Fallopian tube (tissue), 1 donor: ENCODE measurements around the gene ARSA.

DNA sequence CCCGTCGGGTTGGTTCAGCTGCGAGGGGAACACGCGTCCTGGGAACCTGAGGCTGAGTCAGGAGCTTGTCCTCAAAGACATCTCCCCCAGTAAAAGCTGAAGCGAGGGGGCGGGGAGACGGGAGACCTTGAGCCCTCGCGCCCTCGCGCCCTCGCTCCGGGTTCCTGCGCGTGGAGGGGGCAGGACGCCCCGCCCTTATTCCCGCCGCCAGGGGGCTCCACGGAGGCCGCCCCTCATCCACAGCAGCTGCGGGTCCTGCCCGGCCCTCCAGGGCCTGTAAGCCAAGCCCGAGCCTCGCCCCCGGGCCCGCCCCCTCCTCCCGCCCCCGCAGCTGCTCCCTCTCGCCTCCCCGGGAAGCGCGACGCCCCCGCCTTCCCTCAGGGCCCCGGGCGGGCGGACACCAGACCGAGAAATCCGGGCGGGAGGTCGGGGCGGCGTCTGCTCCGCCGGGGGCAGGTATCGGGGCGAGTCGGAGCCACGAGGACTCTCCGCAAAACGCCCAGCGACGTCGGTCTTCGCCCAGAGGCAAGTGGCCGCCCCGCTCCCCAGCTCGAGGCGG, 22.8 kb downstream of the PIM3 start:
- PRO-cap = no peak

- PRO-cap = no peak
Measured at GRCh38 chr22:49997041-49997507, 15.5 kb downstream of the IL17REL start.

GRCh38 chr22:50006321-50006684, 6.3 kb downstream of the IL17REL start:
- PRO-cap = bidirectional peak, plus-strand start at chr22:50006561, minus-strand start at chr22:50006383

GRCh38 chr22:50111942-50112784, 22.4 kb downstream of the MOV10L1 start:
- PRO-cap = no peak

DNA sequence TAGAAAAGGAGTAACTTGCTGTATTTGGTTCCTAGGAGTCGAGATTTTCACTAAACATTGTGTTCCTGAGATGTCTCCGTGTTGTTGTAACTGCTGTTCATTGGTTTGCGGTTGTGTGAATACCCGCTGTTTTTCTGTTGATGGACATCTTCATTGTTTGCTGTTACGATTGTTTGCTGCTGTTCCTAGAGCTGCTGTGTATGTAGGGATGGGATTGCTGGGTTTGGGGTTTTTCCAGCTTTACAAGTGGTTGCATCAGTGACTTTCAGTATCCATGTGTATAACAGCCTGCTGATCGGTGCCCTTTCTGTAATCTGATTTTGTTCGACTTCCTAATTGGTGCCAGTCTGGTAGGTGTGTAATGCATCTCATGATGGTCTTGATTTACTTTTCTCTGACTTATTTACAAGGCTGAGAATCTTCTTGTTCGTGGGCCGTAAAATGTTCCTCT, 39.6 kb downstream of the MOV10L1 start:
- PRO-cap = no peak

DNA sequence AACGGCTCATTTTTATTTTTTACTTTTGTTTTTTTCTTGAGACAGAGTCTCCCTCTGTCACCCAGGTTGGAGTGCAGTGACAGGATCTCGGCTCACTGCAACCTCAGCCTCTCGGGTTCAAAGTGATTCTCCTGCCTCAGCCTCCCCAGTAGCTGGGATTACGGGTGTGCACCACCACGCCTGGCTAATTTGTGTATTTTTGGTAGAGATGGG, 5.9 kb downstream of the TRABD start:
- PRO-cap = no peak

- PRO-cap = no peak
Measured at GRCh38 chr22:50243844-50244848, 677 bp downstream of the TUBGCP6 start.

GRCh38 chr22:50279444-50279839, 9.3 kb upstream of the MAPK11 start:
- PRO-cap = no peak

DNA sequence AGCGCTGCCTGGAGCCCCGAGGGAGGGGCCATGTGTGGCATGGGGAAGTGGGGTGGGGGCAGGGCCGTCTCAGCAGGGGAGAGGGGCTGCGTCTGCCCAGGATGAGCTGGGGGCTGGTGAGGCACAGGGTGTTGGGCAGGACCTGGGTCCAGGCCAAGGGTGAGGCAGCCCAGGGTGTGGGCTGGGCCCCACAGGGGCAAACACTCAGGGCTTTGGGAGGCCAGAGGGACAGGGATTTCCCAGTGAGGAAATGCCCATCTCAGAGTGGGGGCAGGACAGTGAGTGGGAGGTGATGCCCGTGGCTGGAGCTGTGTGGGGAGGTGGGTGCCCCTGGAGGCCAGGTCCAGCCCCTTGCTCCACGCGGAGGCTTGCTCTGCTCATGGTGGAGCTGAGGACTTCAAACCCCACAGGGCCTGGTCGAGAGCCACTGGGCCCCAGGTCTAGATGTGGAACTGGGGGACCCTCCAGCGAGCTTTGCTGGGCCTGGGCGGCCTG, 5.3 kb downstream of the PLXNB2 start:
- PRO-cap = no peak

GRCh38 chr22:50303697-50304501, 3.5 kb downstream of the PLXNB2 start:
- PRO-cap = bidirectional peak, plus-strand start at chr22:50303918, minus-strand start at chr22:50303880; bidirectional peak, plus-strand start at chr22:50304418, minus-strand start at chr22:50304002

GRCh38 chr22:50309167-50309453, 1.7 kb upstream of the PLXNB2 start:
- PRO-cap = no peak

DNA sequence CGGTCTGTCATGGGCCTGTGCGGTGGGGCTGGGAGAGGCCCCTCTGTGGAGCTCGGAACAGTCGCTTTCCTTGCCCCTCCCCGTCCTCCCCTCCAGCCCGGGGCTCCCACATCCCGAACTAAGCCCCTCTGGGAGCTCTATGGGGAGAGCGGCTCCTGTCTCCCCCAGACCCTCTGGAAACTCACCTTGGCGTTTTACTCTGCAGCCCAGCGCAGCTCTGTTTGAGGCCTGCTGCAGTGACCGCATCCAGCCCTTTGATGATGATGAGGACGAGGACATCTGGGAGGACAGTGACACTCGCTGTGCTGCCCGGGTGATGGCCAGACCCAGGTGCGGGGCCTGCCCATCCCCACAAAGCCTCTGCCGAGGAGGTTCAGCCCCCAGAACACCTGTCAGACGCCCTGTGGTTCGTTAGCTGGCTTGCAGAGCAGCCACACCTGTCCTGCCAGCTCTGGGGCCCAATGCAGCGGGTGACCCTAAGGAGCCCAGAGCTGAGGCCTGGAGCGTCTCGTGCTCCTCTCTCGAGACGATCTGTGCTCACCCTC, 36.8 kb downstream of the SBF1 start:
- PRO-cap = no peak

- PRO-cap = no peak
Measured at GRCh38 chr22:50455975-50457073, 18.5 kb downstream of the SBF1 start.

- PRO-cap = no peak
Measured at GRCh38 chr22:50458960-50460271, 15.4 kb downstream of the SBF1 start.

DNA sequence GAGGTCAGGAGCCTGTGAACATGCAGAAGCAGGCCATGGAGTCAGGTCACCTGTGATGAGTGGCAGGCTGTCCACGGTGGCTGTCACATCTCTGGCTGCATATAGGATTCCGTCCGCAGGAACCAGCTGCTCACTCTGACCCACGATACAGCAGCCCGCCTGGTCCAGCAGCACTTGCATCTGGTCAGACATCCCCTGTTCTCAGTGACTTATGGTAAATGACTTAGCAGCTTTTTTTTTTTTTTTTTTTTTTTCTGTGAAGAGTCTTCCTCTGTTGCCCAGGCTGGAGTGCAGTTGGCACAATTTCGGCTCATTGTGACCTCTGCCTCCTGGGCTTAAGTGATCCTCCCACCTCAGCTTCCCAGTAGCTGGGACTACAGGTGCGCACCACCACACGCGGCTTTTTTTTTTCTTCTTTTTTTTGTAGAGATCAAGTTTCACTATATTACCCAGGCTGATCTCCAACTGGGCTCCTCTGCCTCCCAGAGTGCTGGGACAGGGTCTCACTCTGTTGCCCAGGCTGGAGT, 2.2 kb upstream of the SCO2 start:
- PRO-cap = no peak

DNA sequence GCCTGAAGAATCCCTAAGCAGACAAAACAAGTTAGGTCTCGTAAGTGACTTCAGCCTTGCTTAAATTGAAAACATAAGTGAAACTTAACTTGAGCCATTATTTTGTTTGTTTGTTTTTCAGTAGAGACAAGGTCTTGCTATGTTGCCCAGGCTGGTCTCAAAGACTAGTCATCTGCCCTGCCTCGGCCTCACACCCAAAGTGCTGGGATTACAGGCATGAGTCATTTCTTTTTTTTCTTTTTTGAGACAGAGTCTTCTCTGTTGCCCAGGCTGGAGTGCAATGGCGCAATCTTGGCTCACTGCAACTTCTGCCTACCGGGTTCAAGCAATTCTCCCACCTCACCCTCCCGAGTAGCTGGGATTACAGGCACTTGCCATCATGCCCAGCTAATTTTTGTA, 4.1 kb upstream of the KLHDC7B start:
- PRO-cap = unidirectional peak, minus-strand start at position 201 of the sequence

- PRO-cap = bidirectional peak, plus-strand start at chr22:50622271, minus-strand start at chr22:50621985
Measured at GRCh38 chr22:50621909-50622588, 5.9 kb downstream of the ARSA start.

DNA sequence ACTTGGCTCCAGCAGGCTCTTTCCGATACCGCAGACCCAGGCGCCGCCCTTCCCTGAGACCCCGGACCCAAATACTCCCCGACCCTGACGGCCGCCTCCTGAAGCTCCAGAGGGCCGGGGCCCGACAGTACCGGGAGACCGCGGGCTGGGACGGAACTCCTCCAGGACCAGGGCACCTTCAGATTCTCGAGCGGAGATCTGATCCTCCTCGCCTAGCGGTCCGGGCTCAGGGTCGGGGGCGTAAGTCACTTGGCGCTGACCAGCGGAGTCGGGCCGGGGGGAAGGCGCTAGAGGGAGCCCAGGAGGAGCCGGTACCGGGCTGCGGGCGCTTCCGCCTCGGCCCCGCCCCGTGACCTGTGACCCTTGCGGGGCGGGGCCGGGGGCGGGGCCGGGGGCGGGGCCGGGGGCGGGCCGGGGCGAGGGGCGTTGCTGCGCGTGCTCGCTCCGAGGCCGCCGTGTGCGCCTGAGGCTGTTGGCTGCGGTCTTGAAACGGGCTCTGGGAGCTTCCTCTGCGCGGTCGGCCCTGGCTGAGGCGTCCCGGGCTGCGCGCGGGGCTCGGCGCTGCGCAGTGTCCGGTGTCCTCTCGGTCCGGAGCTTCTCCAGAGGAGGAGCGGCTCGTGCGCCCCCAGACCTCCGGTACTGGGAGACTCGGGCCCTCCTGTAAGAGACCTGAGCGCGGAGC, at the start of gene ARSA:
Gene ARSA (minus strand): TSS at position 338 of the 682 bp plus-strand sequence.
- PRO-cap = bidirectional peak, plus-strand start at position 488 of the sequence, minus-strand start at position 358 of the sequence

- PRO-cap = no peak
Measured at GRCh38 chr22:50698303-50698981, 39.6 kb upstream of the ACR start.

DNA sequence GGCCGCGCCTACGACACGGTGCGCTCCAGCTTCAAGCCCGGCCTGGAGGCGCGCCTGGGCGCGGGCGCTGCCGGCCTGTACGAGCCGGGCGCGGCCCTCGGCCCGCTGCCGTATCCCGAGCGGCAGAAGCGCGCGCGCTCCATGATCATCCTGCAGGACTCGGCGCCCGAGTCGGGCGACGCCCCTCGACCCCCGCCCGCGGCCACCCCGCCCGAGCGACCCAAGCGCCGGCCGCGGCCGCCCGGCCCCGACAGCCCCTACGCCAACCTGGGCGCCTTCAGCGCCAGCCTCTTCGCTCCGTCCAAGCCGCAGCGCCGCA, 17.7 kb upstream of the ACR start:
- PRO-cap = no peak